A172 (cell line): Measurements from ENCODE around the gene RAPGEF4.

DNA sequence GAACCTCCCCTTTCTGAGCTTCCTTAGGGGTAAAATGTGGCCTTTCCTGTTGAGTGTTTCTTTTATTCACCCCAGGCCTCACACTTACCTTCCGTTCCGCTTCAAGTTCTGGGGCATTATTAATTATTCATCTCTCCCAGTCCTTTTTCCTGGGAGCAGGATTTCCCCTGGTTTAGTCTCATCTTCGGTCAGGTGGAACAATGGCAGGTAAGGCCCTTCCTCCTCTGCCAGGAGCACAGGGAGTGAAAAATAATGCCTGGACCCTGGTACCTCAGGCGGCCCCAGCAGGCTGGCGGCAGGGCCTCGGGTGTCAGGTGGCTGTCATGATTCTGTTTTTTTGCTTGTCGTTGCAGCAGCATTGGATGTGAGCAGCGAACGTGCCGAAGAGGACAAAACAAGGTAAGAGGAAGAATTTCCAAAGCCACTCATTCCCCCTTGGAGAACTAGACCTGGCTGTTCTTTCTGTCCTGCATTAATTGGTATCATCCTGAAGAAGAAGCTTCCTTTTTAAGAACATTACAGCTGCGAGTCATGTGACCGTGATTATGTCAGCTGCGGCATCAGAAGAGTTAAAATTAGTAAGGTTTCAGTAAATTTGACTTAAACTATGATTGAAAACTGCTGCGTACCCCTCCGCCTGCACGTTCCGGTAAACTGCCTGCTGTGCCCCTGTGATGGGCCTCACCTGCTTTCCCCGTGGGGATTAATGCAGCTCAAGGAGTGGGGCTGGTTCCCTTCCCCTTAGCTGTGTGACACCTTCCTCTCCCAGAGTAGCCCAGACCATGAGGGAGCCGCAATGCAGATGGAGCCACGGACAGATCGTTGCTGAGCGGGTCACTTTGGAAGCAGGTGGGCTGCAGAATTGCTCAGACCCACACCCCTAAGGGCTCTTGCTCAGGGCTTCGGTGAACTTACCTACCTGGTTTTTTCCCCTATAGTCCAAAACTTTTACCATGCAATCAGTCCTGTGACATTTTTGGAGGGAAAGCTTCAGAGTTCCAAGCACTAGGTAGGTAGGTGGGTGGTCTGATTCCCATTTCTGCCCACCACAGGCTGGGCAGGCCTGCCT is 36.2 kb upstream of the MYO3B start:
- RAMPAGE, long total RNA: no peak

GRCh38 chr2:170179811-170180542 is 2.0 kb downstream of the MYO3B start:
- RAMPAGE, long total RNA: no peak

DNA sequence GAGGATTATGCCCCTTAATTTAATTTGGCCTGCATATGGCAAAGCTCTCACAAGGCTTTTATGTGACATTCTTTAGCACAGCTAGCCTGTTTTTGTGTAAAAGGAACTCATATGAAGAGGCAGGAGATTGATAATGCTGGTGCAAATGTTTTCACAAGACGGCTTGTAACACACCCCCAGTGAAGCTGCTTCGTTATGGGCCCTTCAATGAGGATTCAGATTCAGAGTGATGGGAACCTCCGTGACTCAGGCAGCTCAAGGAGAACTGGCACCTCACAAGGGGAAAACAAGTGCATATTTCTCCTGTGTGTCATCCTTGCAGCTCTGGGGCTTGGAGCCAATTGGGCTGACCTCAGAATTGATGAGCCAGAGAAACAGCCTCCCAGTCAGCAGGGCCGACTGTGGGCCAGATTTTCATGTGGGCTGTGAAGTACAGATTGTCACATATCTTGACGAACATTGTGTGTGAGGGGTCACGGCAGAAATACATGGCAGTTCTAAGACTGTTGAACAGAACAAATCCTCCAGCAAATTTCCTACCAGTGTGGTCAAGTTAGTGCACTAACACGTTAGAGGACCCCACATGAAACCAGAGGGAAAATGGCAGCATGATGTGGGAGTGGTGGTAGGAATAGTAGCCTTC is 189.6 kb upstream of the SP5 start:
- RAMPAGE, long total RNA: no peak

GRCh38 chr2:170714318-170714975 is 690 bp upstream of the SP5 start:
- RAMPAGE, long total RNA: no peak

- RAMPAGE, long total RNA: no peak
These were observed 71.9 kb downstream of the GORASP2 start for GRCh38 chr2:171000868-171001493.

DNA sequence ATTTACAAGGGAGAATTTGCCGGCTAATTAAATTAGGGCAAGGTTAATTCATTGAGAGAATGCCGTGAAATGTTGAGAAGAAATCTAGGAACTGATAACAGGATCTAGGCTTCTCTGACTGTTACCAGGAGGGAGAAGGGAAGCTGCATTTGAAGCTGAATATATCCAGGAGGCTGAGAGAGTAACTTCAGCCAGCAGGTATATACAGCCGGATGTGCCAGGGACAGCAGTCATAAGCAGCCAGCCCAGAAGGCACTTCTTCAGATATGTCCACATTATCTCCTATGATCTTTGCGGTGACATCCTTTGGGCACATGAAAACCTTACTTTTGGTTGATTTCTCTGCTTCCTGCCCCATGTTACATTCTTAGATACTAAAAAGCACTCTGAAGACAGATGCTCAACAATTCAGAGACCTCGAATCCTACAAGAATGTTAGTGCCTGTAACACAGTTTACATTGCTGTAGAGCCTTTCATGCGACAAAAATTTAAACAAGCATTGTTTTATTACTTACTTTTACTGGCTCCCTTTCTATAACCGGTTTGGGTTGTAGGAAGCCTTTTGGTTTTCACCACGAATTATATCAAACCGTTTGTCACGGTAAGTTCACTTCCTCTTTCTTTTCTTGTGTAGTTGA is 50.2 kb upstream of the TLK1 start:
- RAMPAGE, long total RNA: no peak

GRCh38 chr2:171354578-171354954 is 79.2 kb downstream of the METTL8 start:
- RAMPAGE, long total RNA: no peak

DNA sequence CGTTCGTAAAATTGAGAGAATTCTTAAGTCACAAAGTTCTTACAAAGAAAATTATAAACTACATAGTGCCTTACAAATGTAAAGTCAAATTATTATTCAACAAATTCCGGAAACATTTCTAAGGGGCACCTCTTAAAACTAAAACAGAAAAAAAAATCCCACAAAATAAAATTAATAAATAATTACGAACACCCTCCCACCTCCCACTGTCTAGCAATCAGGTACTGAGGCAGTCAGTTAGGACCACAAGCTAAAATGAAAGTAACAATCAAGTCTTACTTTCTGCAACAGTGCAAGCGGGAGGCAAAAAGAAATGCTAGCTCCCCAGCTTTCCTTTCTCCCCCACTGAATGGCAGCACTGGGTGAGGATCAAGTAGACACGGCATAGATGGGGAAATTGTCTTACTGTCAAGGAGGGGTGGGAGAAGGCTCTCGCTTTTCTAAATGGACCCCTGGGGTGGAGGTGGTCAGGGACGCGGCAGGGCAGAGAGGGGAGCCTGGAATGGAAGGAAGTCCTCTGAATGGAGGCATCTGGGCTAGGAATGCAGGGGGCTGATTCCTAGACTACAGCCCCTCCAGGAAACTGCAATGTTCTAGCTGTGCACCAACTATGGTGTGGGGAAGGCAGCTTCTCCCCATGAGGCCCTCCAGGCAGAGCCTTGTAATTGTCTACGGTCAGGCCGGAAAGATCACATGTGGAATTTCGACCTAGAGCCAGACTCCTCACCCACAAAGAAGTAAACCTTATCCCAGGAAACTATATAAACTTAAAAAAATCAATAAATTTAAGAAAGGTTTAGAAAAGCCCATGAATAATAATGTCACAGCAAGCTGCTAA is 24.3 kb downstream of the METTL8 start:
- RAMPAGE, long total RNA: no peak

- RAMPAGE, long total RNA: no peak
These were observed 2.1 kb upstream of the DLX1 start for GRCh38 chr2:172083124-172083627.

DNA sequence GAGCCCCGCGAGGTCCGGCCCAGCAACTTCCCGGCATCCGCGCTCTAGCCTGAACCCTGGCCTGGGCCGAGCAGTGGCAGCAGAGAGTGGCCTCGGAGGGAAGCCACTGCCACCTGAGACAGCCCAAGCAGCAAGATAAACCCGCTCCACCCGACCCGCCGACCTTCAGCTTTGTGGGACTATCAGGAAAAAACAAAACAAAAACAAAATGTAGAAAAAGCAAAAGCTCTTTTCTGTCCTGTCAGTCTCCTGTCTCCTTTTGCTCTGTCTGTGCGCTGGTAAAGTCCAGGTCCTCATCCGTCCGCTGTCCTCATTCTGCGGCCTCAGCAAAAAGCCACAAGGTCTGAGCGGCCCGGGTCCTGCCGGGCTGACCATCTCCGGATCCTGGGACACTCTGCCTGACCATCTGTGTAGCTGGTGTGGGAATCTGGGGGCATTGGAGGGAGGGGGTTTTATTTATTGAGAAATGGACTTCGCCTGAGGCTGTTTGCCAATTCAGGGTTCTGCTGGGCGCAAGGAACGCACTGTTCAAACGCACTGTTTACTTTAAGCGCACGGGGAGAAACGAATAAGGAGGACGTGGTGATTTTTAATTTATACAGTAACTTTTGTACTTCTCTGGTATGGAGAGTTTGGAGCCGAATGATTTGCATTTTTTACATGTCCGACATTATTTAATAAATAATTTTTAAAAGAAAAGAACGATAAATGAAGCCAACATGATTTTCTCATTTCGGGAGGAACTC is 3.3 kb downstream of the DLX1 start:
- RAMPAGE, long total RNA: no peak

- RAMPAGE, long total RNA: no peak
These were observed 87.8 kb upstream of the ITGA6 start for GRCh38 chr2:172339521-172340017.

DNA sequence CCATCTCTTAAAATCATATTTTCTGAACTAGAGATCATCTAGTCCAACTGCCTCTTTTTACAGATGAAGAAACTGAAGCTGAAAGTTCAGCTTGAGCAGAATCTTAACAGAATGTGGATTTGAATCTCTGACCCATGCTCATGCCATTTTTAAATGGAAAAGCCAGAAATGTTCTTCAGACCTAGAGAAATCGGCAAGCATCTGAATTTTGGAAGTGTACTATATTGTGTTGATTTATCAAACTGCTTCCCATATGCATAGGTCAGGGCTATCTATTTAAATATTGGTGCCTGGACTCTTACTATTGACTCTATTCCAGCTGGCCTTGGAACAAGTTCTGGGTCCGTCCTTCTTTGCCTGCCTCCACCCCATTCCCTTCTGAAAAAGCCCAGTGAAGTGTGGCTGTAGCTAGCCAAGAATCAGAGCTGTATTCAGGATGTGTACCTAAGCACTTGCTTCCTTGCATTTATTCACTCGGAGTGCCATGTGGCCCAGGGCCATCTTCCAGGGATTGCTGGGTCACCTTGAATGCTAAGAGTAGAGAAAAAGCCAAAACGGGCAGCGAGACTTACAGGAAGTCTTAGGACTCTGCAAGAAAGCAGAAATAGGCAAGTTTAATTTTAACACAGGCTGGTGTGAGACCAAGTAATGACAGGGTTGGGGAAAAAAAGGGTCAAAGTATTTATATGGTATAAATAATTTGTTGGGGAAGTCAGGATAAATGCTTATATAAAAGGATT is 4.0 kb downstream of the ITGA6 start:
- RAMPAGE, long total RNA: no peak

DNA sequence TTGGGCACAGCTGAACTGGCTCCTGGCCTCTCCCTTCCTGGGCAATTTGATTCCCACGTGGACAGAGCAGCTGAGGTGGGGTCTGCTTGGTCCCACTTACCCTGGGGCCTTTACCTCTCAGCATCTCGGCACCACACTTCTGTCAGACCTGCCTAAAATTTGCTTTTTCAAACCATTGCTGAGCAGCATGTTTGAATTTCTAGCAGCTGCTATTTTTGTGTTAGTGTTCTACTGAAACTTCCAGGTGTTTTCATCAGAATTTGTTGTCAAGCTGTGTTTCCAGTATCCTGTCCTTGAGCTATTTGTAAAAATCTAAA is 63.8 kb upstream of the PDK1 start:
- RAMPAGE, long total RNA: no peak

GRCh38 chr2:172735145-172736235 is at the start of gene RAPGEF4:
Gene RAPGEF4, plus strand, starts transcription at chr2:172735845.
- RAMPAGE, long total RNA: no peak

DNA sequence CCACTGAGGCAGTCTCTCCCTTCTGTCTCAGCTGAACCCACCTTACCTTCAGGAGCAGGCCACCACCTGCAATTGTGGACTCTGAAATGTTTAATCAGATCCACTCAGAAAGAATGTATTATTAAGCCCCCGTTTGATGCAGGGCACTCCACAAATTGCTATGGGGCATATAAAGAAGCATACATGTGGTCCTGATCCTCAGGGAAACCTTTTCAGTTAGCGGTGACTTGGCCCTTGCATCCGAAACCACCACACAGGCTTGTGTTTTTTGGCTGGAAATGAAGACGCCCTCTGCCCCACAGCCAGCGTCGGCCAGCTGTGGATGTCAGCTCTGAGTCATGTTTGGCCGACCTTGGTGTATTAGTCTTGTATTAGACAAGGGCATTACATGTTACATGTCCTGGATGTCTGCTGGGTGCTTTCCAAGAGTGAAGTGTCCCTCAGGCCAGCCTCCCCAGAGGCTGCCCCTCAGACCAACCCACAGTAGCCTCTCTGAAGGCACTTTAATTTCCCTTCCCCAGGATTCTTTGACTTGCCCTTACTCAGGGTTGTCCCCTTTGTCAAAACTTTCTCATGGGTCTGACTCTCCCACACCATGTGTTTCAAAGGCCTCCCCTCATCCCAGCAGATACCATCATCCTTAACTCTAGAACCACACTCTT is 107.5 kb upstream of the MAP3K20 start:
- RAMPAGE, long total RNA: no peak

DNA sequence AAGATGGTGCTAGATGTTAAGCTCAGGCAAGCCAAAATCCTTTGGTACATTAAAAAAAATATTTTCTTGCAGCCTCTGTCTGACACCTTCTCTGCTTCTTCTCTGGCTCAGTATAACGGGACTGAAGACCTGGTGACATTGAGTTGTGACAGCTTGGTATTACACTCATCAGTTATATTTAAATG is 75.7 kb upstream of the MAP3K20 start:
- RAMPAGE, long total RNA: no peak

- RAMPAGE, long total RNA: no peak
These were observed 47.9 kb upstream of the MAP3K20 start for GRCh38 chr2:173027746-173028163.

- RAMPAGE, long total RNA: no peak
These were observed 47.0 kb upstream of the MAP3K20 start for GRCh38 chr2:173028623-173029046.

DNA sequence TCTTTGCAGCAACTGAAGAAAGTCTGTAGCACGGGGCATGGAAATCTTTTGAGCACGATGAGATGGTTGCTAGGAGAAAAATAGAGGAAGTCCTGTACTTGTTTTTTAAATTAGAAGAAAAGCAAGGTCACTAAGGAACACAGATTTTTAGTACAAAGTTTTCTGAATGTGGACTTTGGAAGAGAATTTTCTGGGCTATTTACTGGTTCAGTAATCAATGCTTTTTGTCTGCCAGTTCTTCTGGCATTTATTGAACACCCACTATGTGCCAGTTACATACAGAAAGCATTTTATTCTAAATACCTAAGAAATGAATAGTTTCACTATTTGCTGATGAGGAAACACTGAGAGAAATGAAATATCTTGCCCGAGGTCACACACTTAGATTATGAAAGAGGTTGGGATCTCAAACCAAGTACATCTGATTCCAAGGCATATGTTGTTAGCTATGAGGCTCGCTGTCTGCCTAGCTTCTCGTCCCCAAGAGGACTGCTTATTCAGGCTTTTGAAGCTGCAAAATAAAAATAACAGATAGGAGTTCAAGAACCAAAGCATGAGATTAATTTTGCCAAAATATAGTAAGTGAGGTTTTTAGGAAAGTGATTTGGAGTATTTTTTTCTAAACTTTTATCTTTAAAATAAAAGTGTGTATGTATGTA is 15.5 kb upstream of the MAP3K20 start:
- RAMPAGE, long total RNA: no peak

GRCh38 chr2:173205603-173205898 is 129.9 kb downstream of the MAP3K20 start:
- RAMPAGE, long total RNA: no peak